Melanocyte of skin (primary cell): ENCODE measurements around a stretch of chr5.

- CAGE, long polyA plus RNA, 2 experiments, result no peak in any of the 2 experiments
Measured at GRCh38 chr5:82944589-82944788, 132.7 kb downstream of the TMEM167A start.

DNA sequence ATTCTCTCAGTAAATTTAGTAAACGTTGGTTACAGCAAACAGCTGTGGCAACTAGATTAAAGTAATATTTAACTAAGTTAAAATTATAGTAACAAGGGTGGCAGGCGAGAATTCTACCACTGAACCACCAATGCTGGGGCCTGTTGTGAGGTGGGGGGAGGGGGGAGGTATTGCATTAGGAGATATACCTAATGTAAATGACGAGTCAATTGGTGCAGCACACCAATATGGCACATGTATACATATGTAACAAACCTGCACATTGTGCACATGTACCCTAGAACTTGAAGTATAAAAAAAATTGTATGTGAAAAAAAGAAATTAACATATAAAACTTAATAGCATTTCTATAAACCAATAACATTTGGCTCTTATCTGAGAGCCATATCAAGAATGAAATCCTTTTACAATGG lies 245.0 kb upstream of the COX7C start:
- CAGE, long polyA plus RNA, 2 experiments, result no peak in any of the 2 experiments

GRCh38 chr5:87299584-87300275 lies 32.0 kb downstream of the RASA1 start:
- CAGE, long polyA plus RNA, 2 experiments, result no peak in any of the 2 experiments

DNA sequence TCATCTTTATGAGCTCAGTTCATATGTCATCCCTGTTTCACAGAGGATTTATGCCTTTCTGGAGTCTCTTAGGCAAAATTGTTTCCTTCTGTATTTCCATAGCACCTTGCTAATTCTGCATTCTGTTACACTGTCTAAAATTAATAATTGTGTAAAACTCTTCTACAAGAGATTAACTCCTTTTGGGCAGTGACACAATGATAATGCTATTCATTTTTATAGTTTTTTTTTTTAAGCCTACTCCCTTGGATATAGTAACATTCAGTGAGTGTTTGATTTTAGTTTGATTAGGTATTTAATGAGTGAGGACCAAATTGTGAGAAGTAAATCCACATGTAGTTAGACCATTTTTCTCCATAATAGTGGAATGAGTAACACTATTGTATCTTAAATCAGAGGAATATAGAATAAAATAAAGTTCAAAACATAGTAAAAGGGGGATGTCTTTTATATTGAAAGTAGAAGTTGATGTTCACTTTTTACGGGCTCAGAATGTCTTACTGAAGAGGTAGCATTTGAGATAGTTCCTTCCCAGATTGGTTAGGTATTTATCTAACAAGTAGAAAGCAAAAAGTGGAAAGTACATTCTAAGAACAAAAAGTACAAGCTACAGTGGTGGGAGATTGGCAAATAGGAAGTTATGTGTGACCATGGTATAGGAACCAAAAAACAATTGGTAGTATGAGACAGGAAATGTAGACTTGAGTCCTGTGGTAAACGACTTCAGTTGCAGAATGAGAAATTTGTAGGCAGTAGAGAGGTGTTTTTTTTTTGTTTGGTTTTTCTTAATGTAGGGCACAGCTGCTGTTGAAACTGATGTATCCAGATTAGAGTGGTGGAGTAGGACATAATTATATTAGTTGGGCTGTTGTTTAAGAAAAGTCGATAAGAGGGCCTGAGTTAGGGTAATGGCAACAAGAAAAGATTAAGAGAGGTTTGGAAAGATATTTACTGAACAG lies 72.3 kb downstream of the CCNH start:
- CAGE, long polyA plus RNA, 2 experiments, result no peak in any of the 2 experiments

GRCh38 chr5:87413072-87413211 lies 212 bp upstream of the CCNH start:
- CAGE, long polyA plus RNA, 2 experiments, result no peak in any of the 2 experiments

- CAGE, long polyA plus RNA, 2 experiments, result no peak in any of the 2 experiments
Measured at GRCh38 chr5:88734239-88734797, 148.7 kb downstream of the MEF2C start.

- CAGE, long polyA plus RNA, 2 experiments, result no peak in any of the 2 experiments
Measured at GRCh38 chr5:88785826-88786581, 97.0 kb downstream of the MEF2C start.

- CAGE, long polyA plus RNA, 2 experiments, result no peak in any of the 2 experiments
Measured at GRCh38 chr5:88819270-88819607, 63.7 kb downstream of the MEF2C start.

DNA sequence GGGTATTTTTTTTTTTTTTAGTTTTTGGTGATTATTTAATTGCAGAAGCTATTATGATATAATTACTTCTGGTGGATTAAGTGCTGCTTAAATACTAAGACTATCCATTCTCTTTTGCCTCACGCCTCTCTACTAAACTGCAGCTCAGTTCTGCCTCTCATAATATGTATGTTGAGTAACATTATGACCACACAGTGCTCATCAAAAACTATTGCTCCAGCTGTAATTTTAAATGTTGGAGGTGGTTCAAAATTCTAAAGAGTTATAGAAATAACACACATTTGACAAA lies 57.8 kb downstream of the MEF2C start:
- CAGE, long polyA plus RNA, 2 experiments, result no peak in any of the 2 experiments

DNA sequence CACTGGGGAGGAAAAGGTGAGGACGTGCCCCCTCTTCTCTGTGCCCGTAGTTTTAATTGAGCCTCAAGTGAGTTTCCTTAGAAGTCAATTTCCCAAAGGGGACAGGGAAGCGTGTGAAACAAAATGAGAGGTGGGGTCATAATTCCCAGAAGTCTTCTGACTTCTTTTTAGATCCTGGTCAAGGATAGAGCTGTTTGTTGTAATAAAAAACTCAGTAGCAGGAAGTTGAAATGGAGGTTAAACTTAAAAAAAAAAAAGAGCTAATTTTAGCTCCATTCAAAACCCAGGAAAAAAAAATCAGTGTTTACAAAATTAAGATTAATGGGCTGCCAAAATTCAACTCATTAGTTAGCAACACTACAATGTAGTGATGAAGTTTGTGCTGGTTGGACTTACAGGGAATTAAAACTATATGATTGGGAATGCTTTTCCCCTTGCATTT lies 158.3 kb upstream of the MEF2C start:
- CAGE, long polyA plus RNA, 2 experiments, result no peak in any of the 2 experiments

DNA sequence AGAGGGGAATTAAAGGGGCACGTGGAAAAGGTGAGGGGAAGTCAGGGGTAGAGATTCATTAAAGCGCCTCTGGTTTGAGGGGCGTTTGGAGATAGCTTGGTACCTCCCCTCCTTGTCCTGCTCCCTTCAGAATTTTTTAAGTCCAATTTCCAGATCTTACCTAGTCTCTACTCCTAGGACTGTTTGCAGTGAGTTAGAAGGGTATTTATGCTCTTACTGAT lies 311 bp downstream of the POLR3G start:
- CAGE, long polyA plus RNA, 2 experiments, result no peak in any of the 2 experiments

DNA sequence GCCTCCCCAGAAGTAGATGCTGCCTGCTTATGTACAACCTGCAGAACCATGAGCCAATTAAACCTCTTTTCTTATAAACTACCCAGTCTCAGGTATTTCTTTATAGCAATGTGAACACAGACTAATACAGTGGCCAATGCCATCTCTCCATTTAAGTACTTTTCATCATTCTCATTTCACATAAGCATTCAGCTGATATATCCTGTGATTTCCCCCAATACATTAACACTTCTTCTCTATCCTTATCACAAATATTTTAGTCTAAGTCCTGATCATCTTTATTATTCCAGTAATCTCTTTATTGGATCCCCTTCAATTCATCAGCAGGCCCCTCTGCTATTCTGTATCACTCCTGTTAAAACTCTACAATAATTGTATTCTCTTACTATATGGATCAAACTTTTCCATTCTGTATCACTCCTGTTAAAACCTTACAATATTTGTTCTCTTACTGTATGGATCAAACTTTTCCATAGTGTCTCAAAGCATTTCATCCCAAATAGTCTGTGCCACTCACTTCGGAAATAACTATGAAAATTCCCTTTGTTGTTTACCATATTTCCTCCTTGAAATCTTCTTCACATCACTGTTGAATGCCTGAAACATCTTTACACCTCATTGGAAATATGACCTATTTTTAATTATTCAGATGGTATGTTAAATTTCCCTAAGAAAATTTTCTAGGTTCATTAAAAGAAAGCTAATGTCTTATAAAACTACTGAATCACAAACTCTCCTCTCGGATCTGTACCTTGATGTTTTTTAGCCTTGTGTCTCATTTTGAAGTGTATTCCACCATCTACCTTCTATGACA lies 6.9 kb downstream of the LYSMD3 start:
- CAGE, long polyA plus RNA, 2 experiments, result no peak in any of the 2 experiments

DNA sequence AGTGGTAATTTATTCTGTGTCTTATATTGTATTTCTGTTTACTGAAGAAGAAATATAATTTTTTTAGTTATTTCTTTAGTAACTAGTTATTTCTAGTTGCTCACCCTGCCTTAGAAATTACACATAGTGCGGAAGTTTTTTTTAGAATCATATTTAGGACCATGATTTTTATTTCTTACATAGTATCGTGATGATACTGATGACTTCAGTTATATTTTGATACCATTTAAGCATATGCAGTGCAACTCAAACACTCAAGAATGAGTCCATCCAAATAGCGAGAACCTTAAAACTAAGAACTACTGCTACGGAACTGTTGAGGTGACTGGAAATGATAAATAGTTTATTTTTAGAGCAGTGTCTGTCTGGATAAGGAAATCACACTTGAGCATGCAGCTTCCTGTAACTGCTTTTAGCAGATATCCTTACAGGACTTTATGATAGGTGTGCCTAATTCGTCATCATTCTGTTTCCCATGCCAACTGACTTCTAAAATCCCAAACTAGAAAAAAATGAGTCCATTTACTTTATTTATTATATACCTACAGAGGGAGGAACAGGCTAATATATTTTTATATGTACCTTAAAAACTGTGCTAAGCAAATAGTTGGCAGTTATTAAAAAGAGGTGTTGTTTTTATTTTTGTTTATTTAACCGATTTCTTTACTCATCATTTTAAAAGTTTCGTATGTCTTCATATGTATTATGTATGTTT lies 85.5 kb downstream of the ADGRV1 start:
- CAGE, long polyA plus RNA, 2 experiments, result no peak in any of the 2 experiments

GRCh38 chr5:90872862-90873514 lies 314.4 kb downstream of the ADGRV1 start:
- CAGE, long polyA plus RNA, 2 experiments, result no peak in any of the 2 experiments

- CAGE, long polyA plus RNA, 2 experiments, result no peak in any of the 2 experiments
Measured at GRCh38 chr5:90934046-90934493, 375.5 kb downstream of the ADGRV1 start.

GRCh38 chr5:90940517-90941020 lies 382.0 kb downstream of the ADGRV1 start:
- CAGE, long polyA plus RNA, 2 experiments, result no peak in any of the 2 experiments

DNA sequence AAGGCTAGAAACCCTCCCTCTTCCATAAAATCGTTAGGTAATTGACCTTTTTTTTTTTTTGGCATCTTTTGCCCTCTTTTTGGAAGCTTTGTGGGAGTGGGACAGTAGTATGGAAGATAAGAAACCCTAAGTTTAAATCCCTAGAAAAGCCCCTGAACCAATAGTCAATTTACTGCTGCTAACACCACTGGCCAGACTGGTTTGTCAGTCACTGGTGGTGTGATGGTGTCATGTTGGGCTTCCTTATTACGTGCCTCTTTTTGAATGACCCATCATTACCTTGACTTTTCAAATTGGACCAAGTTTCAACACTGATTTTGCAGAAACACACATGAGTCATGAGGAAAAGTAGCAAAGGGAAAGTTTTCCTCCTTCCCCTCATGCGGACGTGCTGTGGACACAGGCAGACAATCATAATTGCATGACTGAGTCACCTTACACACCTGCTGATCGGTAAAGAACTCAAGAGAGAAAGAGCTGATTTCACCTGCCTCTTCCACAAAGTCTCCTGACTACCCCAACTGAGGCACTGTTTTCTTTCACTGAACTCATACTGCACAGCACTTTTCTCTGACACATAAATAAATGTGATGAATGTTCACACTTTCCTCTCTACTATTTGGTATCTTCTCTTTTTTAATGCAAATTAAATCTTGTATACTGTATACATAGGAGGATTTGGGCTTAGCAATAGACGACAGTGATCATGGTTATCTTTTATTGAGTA lies 324.5 kb downstream of the ARRDC3 start:
- CAGE, long polyA plus RNA, 2 experiments, result no peak in any of the 2 experiments

- CAGE, long polyA plus RNA, 2 experiments, result no peak in any of the 2 experiments
Measured at GRCh38 chr5:93585938-93586567, 3.0 kb downstream of the NR2F1 start.

DNA sequence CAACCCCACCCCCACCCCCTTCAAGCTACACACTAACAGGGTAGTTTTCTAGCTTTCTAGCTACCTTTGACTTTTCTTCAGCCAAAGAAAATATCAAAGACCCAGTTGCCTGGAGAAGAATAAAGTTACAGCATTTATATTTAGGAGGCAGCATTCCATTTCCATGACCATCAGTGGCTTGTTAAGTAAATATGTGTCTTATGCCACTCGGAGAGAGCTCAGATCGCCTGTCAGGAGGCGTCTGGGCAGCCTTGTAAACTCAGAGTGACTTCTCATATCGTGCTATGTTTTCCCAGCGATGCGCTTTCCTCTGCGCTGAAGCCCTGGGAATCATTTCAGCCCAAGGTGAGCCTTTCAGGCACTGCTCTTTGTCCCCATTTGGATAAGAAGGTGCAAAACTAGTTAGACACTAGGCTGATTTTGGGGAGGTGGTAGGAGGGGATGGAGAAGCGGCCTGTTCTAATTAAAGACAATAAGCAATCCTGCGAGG lies 24.3 kb downstream of the NR2F1 start:
- CAGE, long polyA plus RNA, 2 experiments, result no peak in any of the 2 experiments

DNA sequence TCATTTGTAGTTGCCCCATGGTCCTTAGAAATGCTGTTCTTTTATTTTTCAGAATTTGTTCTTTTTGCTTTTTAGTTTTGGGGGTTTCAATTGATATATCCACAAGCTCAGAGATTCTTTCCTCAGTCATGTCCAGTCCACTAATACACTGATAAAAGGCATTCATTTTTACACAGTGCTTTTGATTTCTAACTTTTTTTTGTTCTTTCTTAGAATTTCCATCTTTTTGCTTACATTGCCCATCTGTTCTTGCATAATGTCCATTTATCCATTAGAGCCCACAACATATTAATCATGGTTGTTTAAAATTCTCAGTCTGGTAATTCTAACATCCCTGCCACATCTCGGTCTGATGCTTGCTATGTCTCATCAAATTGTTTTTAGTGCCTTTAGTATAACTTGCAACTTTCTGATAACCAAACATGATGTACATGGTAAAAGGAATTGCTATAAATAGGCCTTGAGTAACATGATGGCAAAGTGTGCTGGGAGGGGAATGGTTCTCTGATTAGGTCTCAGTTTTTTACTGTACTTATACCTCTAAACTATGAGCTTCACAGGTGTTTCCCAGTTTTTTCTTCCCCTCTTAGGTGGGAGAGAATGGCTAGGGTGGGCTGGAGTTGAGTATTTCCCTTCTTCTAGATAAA lies 109.9 kb downstream of the FAM172A start:
- CAGE, long polyA plus RNA, 2 experiments, result no peak in any of the 2 experiments